Measurements from ENCODE around the gene THBS2.

GRCh38 chr6:167735650-167736148 lies 91.0 kb upstream of the AFDN start:
- PRO-cap: no peak
- RAMPAGE, long total RNA: no peak

- PRO-cap: no peak
- RAMPAGE, long total RNA: no peak
Observed at GRCh38 chr6:167764648-167765081, 62.0 kb upstream of the AFDN start.

DNA sequence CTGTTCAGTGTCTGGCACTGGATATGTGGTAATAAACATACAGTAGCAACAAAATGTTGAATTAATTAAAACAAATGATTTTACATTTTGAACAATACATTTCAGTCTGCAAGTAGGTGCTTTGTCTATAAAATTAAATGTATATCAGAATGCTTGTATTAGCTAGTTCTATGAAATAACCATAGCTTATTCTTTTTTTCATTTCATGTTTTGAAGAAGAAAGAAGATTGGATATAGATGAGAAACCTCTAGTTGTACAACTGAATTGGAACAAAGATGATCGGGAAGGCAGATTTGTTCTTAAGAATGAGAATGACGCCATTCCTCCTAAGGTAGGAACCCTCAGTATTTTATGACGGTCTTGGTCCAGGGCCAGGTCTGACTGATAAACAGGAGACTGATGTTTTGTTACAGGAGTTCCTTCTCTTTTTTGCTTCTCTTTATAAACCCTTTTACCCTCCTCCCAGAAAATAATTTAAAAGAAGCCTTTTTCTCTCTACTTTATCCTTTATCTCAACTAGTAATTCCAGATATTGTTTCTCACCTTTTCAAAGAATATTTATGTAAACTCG lies 43.5 kb downstream of the AFDN start:
- PRO-cap: no peak
- RAMPAGE, long total RNA: no peak

- PRO-cap: no peak
- RAMPAGE, long total RNA: no peak
Observed at GRCh38 chr6:167996413-167996748, 1.1 kb upstream of the KIF25 start.

GRCh38 chr6:168054646-168055150 lies 24.3 kb downstream of the FRMD1 start:
- PRO-cap: no peak
- RAMPAGE, long total RNA: no peak

- PRO-cap: no peak
- RAMPAGE, long total RNA: no peak
Observed at GRCh38 chr6:168390584-168391474, 50.2 kb upstream of the SMOC2 start.

GRCh38 chr6:168526207-168526667 lies 85.3 kb downstream of the SMOC2 start:
- PRO-cap: no peak
- RAMPAGE, long total RNA: no peak

DNA sequence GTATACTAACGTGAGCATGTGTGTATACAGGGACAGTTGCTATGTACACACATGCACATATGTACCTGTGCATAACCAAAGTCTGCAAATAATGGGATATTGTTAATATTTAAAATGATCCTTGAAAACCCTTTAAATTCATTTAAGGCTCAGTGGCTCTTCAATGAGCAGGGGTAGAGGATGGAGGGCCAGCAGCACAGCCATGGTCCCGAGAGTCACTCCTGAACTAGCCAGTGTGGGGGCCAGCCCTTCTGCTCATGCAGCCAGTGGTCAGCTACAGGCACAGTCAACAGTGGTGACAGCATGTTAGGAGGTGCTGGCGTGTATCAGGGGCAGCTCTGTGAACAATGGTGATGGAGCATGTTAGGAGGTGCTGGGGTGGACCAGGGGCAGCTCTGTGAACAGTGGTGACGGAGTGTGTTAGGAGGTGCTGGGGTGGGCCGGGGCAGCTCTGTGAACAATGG lies 378.6 kb downstream of the THBS2 start:
- PRO-cap: unidirectional peak, minus-strand start at position 208 of the sequence
- RAMPAGE, long total RNA: no peak

- PRO-cap: no peak
- RAMPAGE, long total RNA: no peak
Observed at GRCh38 chr6:169253638-169254316, at the start of gene THBS2. TSS of gene THBS2 (minus strand) at chr6:169253846.

DNA sequence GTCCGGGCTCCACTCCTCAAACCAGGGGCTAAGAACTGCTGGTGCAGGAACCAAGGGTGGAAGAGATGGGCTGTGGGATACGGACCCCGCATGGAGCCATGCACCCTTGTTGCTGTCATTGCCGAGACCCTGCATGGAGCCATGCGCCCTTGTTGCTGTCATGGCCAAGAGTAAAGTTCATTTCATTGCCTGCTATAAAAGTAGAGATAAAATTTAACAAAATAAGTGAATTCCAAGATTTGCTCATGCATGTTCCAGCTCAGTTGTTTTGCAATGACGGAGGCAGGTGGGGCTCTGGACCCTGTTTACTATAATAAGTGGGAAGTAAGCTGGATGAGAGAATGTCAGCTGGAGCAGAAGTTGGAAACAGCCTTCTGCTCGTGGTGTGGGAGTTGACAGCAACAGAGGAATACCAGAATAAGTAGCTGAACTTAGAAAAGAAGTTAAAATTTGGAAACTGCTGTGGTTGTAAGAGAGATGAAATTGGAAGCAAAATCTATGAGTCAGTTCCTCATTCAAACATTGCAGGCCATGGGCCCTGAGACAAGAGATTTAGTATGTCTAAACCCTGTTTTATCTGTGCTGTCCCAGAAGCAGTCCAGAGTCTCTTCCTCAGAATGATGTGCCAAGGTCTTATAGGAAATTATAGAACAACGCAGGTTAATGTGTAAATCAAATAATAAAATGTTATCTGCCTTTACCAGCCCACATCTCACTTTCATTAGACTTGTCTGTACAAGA lies 15.7 kb upstream of the THBS2 start:
- PRO-cap: no peak
- RAMPAGE, long total RNA: no peak

- PRO-cap: no peak
- RAMPAGE, long total RNA: no peak
Observed at GRCh38 chr6:169725635-169726181, 1.4 kb upstream of the PHF10 start.

DNA sequence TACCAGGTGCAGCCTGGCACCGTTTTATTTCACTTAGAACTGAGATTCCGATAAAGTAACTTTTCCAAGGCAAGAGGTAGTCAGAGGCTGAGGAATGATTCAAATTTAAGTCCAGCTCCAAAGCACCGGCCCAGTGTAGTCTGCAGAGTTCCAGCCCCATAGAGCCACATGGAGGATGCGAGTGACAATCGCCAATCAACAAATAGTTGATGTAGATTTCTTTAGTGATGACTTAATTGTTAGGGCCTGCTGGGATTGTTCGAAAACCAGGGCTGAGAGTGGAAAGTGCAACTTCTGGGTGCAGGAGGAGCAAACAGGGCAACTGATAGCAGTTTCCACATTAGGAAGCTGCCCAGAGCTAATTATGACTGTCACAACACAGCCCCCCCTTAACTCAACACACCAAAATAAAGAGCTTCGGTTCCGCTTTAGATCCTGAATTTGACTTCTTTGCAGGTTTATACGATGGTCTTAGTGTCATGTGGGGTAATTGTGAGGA lies 927 bp downstream of the ERMARD start:
- PRO-cap: no peak
- RAMPAGE, long total RNA: no peak

- PRO-cap: no peak
- RAMPAGE, long total RNA: no peak
Observed at GRCh38 chr6:169766919-169767967, 15.8 kb downstream of the ERMARD start.

GRCh38 chr6:169922149-169922810 lies 170.9 kb downstream of the ERMARD start:
- PRO-cap: no peak
- RAMPAGE, long total RNA: no peak

DNA sequence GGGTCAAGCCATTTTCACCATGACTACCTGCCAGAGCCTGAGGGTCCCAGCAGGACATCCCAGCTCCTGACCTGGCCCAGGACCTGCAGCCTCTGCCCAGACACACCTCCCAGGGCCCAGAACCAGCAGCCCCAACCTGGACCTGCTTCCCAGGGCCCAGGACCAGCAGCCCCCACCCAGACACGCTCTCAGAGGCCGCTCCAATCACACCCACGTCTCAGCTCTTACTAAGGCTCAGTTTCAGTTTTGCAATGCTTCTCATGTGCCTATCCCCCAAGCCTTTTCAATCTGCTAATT lies 253.4 kb downstream of the DLL1 start:
- PRO-cap: no peak
- RAMPAGE, long total RNA: no peak

GRCh38 chr6:170271612-170272443 lies 19.1 kb downstream of the DLL1 start:
- PRO-cap: no peak
- RAMPAGE, long total RNA: no peak

DNA sequence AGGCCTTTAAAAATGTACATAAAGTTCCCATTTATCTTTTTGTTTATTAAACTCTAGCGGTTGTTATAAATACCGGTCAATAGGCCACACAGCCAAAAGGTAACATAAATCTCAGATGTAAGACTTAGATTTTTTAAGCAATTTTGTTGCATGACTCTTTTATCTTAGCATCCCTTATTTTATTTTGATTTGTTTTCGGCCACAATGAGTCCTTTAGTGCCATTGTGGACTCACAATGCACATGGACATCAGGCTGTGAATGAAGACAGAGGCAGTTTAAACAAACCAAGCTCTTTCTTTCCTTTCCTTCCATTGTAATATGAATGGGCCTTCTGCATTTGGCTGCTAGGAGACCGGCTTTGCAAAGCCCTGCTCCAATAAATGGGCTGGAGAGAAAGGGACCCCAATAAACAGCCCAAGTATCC lies 7.0 kb upstream of the DLL1 start:
- PRO-cap: no peak
- RAMPAGE, long total RNA: no peak

GRCh38 chr6:170368369-170369018 lies 61.9 kb downstream of the FAM120B start:
- PRO-cap: no peak
- RAMPAGE, long total RNA: no peak

- PRO-cap: no peak
- RAMPAGE, long total RNA: no peak
Observed at GRCh38 chr6:170369021-170369710, 62.6 kb downstream of the FAM120B start.

DNA sequence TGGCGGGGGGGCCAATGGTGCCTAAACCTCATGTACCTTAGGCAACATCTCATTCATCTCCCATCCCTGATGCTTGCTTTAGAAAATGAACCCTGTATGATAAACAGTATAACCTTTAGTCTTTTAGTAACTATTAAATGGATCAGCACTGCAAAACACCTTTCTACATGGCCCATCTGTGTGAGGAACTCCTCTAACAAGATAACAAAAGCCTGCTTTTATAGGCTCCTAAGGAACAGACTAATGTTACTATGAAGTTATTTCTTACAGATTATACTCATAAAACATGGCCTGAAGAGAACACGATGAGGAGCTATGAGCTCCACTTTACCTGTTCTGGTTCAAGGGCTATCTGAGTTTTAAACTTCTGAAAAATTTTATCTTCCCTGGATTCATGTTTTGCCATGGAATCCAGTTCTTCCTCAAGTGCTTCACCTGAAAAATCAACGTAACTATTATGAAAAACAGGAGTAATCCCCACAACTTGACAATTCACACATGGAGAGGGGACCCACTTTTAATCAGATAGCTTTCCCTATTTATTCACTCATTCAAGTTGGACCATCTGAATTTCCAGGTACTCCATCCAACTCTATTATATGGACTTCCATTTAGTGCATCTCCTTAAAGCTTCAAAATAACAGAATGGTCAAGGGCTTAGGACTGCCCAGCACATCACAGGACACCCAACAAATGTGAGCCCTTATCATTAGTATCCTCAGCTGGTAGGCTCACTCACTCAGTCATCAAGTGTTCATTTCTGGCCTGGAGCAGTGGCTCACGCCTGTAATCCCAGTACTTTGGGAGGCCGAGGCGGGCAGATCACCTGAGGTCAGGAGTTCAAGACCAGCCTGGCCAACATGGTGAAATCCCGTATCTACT lies 4.5 kb downstream of the PDCD2 start:
- PRO-cap: no peak
- RAMPAGE, long total RNA: no peak